NB4 (cell line): ENCODE measurements around the genes KIAA0040 and RASAL2.

DNA sequence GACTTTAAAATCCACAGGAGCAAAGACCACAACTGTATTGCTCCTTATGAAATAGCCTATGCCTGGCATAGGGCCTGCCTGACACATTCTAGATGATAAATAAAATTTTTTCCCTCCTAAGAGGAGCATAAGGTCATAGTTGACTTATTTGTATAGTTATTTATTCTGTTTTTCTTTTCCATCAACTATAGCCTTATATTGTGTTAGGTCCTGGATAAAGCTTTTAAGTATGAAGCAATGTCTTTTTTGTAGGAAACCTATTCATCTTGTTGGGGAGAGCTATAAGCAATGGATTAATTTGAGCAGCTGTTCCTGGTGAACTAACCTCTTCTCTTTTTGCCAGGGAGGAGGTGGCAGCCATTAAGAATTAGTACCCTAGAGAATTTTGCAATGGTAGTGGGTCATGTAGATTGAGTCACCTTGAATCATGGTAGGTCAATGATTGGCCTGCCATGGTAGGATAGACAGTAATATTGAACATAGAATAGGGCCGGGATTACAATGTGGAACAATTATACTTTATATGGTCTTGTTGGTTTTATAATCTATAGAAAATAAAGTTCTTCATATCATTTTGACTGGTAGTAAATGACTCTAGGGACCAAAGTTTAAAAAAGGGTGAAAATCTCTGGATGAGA, 47.3 kb upstream of the GPR52 start:
- RRBS = no CpG with 5 or more reads among the region's 1 CpG

DNA sequence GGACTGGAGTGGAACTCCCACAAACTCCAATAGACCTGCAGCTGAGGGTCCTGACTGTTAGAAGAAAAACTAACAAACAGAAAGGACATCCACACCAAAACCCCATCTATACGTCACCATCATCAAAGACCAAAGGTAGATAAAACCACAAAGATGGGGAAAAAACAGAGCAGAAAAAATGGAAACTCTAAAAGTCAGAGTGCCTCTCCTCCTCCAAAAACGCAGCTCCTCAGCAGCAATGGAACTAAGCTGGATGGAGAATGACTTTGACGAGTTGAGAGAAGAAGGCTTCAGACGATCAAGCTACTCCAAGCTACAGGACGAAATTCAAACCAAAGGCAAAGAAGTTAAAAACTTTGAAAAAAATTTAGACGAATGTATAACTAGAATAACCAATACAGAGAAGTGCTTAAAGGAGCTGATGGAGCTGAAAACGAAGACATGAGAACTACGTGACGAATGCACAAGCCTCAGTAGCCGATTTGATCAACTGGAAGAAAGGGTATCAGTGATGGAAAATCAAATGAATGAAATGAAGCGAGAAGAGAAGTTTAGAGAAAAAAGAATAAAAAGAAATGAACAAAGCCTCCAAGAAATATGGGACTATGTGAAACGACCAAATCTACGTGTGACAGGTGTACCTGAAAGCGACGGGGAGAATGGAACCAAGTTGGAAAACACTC, 170.9 kb downstream of the GPR52 start:
- RRBS = no CpG with 5 or more reads among the region's 15 CpGs

GRCh38 chr1:174989321-174990198, 10.2 kb upstream of the CACYBP start:
- RRBS = no CpG with 5 or more reads among the region's 5 CpGs

GRCh38 chr1:175013491-175014586, 9.4 kb downstream of the MRPS14 start:
- RRBS = no CpG with 5 or more reads among the region's 1 CpG

DNA sequence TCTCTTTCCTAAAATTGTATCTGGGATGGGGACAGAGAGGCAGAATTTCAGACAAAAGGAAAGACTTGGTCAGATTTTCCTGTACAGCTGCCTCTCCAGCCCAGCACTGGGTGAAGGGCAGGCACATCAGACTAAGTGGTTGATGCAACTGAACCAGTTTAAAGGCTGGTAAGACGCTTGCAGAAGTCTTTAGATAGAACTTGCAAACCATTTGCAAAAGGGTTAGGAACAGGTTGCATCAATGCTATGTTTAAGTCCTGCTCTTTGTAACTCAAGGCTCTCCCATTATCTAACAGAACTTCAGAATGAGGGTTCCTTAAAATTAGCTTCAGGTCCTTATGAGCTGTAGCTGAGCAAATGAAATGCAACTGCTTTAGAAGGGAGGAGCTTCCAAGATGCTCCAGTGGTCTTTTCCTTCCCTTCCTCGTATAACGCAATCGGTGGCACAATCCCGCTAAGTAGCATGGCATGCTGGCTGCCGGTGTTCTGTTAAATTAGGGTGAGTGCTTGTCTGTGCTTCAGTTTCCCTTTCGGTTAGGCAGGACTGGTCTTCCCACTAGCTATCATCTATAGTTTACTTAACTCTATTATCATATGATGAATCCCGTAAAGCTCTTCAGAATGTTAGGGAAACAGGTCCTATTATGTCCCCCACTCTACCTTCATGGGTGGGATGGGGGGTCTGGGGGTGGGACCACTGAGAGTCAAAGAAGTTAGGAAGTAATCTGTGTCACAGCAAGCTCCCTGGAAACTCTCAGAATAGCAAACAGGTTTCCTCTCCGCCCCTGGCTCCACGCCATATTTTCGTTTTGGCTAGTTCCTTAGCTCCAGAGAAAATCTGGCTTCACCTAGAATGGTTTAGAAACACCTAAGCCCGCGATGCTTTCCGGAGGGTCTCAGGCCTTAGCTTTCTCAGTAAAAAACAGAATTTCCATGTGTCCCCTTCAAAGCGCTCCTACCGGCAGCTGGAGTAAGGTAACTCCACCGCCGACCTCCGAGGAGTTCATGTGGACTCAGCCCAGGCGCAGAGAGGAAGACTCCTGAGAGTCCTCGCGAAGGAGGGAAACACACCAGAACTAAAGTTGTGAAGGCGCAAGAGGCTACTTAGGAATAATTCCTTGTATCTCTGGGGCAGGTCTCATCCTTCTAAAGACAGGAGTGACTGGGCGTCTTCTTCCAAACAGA, 782 bp downstream of the KIAA0040 start:
- RRBS = 14% methylated on average over 2 of the region's 24 CpGs

DNA sequence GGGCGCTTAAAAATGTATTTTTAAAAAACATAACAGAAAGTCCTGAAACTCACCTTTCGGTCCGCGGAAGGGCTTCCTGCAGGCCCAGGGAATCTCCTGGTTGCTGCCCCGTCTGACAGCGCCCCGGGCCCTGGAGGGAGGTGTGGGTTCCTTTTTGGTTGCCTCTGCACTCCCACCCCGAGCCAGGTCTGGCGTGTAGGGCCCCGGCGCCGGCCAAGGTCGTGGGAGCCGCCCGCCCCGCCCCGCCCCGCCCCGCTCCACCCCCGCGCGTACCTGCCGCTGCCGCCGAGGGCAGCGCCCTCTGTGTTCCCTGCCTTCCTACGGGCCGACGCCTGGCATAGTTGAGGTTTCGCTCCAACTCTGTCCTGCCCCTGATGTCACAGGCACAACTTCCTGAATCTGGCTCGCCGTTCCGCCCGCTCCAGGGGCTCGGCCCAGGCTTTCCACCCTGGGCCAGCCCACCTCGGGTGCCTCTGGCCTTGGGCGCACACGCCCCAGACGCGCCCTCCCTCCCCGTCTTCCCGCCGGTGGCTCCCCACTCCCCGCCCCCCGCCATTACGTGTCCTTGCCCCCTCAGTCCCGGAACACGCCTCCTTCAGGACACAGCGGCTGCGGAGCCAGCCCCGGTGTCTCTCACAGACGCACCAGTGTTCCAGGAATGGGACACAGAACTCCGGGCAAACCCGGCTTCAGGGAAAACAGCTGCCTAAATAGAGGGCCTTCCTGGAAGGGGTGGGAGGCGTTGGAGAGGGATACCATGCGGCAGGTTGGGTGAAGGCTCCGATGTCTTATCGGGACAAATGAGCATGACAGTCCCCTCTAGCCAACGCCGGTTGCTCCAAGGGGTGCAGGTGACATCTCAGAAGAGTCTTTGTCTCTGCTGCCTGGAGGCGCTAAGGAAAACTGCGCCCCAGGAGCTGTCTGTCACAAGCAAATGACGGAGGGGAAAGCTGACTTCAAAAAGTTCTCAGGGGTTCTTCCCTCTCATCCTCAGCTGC, at the start of gene KIAA0040:
Gene KIAA0040 (minus strand): TSS at position 190 of the 998 bp plus-strand sequence.
- RRBS = 9% methylated on average over 15 of the region's 63 CpGs

DNA sequence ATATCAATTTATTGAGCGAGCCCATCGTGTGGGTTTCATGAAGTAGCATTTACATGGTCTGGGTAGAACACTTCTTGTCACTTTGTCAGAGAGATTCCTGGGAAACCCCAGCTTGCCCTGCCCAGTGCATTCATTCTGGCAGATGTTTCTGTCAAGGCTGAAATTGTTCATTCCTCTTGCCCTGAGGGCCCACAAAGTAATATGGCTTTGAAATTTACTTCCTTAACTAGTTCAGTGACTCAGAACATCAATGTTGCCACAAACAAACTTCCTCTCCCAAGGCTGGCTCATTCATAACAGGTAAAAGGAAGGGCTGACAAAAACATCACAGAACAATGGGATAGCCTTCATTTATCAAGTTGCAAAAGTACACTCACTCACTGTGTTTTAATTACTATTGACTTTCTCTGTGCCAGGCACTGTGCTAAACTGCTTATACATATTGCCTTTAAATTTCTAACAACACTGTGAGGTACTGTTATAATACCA, 5.0 kb upstream of the KIAA0040 start:
- RRBS = no CpG with 5 or more reads among the region's 2 CpGs

- RRBS = no CpG with 5 or more reads among the region's 2 CpGs
Measured at GRCh38 chr1:176068188-176068712, 138.8 kb downstream of the COP1 start.

GRCh38 chr1:176177154-176177718, 29.9 kb downstream of the COP1 start:
- RRBS = no CpG with 5 or more reads among the region's 1 CpG

GRCh38 chr1:176669577-176670176, 206.7 kb downstream of the PAPPA2 start:
- RRBS = no CpG with 5 or more reads among the region's 3 CpGs

DNA sequence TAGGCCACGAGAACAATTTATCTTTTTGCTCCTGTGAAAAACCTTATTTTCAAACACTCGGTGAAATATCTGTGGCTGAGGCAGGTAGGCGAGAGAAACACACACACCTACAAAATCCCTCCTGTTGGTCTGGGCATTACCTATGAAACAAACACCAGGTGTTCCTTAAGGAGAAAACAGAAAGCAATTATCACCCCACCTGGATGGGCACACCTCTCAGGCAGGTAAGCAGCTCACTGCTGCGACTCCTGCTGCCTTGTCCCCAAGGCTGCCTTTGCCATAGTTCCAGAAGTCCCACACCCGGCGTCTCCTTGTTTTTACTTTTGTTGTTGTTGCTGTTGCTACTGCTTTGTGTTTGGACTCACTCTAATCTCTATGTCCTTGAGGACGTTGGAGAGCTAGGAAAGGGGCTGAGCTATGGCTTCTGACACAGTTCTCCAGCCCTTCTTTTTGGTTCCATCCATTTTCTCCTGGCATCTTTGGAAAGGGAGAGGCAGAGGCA, 271.0 kb downstream of the ASTN1 start:
- RRBS = no CpG with 5 or more reads among the region's 7 CpGs

- RRBS = no CpG with 5 or more reads among the region's 1 CpG
Measured at GRCh38 chr1:177841324-177841659, 128.6 kb downstream of the SEC16B start.

DNA sequence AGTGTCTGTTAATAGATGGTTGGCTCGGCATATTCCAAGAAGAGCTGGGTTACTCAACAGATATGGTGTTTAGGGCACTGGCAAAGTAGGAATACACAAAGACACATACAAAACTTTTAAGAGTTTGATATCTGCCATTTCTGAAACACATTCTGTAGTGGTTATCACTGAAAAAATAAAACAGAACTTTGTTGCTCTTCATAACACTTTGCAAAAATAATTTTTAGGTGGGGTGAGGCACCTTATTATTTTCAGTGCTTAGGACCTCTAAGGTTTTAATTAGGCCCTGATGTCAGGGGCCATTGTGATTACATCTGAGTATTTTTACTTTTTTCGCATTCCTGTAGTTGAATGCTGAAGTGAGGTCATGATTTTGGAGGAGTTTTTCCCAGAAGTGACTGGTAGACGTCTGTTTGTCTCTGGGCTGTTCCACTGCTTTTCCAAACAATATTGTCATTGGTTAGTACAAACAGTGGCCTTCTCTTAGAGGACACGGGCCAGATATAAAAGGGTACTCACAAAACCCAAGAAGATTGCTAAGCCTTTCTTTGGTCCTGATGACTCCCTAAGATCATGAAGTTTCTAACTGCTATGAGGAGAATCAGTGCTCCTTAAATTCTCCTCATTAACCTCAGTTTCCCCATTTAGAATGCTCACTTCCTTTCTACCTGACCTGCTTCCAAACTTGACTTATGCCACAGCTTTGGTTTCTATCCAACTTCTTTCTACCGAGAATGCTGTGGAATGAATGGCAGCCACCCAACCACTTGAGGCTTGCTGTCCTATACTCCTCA, 7.6 kb upstream of the RASAL2 start:
- RRBS = no CpG with 5 or more reads among the region's 5 CpGs

GRCh38 chr1:178093502-178094152, at the start of gene RASAL2:
Gene RASAL2, plus strand, starts transcription at chr1:178094104.
- RRBS = 1% methylated on average over 34 of the region's 63 CpGs

GRCh38 chr1:178126483-178127446, 32.9 kb downstream of the RASAL2 start:
- RRBS = no CpG with 5 or more reads among the region's 3 CpGs

- RRBS = no CpG with 5 or more reads among the region's 2 CpGs
Measured at GRCh38 chr1:178176983-178177679, 83.2 kb downstream of the RASAL2 start.

DNA sequence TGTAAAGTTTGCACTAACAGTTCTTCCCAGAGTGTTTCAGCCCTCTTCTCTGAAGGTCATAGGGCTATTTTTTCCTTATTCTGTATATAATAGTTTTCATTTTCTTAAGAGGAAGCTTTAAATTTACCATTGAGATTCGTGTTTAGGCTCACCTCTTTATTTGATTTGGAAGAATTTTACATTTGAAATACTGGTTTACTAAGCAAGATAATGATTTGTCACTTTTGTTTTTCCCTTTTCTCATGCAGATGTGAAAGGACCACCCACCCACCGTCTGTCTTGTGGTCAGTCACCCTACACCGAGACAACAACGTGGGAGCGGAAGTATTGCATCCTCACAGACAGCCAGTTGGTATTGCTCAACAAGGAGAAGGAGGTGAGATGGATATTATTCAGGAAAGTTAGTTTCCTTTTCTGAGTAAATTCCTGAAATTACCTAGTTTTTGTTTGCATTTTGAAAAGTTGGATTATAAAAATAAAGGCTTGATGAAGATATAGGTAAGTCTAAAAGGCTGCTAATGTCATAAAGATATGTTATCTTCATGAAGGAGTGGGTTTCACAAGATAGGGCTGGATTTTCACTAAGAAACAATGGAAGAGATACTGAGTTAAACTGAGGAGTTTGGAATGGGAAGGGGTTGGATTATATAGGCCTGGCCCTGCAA, 189.5 kb downstream of the RASAL2 start:
- RRBS = no CpG with 5 or more reads among the region's 5 CpGs

DNA sequence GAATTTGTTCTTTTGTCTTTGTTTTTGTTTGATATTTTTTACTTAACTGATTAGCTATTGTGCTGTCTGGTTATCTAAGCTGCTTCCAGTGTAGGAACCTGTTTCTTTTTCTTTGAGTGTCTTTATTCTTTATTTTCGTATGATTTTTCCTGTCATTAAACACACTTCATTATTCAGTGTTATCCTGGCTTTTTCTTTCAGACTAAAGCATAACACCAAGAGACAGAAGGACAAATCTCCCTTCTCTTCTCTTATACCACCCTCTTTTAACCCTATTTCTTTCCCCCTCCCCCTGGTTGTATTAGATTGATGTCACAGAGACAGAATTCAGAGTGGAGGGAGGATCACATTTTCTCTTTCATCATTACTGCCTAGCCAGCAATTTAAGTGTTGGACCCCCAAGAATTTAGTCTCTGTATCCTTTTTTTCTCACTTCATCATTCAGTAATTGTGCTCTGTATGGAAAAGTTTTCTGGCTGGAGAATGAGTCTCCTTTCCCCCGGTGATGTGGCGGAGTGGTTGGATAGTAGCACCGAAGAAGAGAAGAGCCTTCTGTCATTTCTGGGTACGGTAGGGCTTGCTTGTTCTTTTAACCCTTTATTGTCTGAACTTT, 124.9 kb downstream of the CLEC20A start:
- RRBS = no CpG with 5 or more reads among the region's 5 CpGs